Frontal cortex (tissue), 2 donors: ENCODE measurements around a stretch of chr3.

- RAMPAGE, long total RNA = no peak
Measured at GRCh38 chr3:11095921-11097209, 57.9 kb upstream of the HRH1 start.

DNA sequence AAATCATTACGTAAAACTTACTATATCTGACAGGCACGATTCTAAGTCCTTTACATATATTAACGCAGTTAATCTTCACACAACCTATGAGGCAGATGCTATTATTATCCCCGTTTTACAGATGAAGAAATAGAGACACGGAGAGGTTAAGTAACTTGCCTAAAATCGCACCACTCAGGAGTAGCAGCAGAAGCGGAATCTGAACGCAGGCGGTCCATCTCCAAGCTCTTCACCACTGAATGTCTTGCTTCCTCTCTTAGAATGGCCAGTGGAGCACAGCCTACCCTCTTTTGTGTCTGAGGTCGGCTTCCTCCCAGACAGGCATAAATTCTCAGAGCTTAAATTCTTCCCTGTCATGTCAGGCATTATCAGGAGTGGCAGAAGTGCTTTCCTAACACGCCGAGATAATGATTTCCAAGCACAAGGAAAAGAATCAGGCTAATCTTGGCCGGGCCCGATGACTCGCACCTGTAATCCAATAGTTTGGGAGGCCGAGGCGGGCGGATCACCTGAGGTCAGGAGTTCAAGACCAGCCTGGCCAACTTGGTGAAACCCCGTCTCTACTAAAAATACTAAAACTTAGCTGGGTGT is 30.0 kb downstream of the HRH1 start:
- RAMPAGE, long total RNA = no peak

GRCh38 chr3:11273198-11273607 is 1.0 kb downstream of the ATG7 start:
- RAMPAGE, long total RNA = no peak

- RAMPAGE, long total RNA = no peak
Measured at GRCh38 chr3:11304078-11304672, 32.0 kb downstream of the ATG7 start.

DNA sequence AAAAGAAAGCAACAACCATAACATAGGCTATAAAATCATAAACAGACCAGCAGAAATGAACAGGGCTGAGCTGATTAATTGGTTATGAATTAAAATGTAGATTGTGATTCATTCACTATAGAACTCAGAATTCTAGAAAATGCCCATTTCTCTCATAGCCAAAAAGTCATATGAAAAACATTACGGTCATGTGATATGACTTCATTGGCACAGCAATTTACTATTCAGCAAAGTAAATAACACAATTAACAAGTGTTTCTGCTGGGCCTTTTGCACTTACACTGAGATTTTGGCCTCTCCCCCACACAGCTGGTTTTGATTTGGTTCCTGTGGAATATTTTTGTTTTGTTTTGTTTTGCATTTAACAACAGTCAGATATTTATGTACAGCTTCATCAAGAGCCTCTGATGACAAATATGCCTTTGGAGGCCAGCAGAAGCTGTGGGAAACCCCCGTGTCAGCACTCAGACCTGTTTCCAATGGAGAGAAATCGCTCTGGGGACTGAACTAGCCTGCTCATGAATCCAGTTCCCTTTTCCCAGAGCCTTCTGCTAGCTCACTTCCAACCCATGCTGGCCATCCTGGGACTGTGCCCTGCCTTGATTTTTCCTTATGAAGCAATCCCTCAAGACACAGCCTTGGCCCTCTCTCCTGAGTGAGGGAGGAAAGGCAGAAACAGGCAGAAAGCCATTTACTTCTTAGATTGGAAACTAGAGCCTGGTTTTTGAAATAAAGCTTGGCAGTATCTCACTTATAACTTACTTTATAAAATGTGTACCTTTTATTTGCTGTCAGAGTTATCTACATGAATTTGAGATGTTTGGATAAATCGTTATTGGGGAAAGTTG is 161.9 kb downstream of the ATG7 start:
- RAMPAGE, long total RNA = no peak

DNA sequence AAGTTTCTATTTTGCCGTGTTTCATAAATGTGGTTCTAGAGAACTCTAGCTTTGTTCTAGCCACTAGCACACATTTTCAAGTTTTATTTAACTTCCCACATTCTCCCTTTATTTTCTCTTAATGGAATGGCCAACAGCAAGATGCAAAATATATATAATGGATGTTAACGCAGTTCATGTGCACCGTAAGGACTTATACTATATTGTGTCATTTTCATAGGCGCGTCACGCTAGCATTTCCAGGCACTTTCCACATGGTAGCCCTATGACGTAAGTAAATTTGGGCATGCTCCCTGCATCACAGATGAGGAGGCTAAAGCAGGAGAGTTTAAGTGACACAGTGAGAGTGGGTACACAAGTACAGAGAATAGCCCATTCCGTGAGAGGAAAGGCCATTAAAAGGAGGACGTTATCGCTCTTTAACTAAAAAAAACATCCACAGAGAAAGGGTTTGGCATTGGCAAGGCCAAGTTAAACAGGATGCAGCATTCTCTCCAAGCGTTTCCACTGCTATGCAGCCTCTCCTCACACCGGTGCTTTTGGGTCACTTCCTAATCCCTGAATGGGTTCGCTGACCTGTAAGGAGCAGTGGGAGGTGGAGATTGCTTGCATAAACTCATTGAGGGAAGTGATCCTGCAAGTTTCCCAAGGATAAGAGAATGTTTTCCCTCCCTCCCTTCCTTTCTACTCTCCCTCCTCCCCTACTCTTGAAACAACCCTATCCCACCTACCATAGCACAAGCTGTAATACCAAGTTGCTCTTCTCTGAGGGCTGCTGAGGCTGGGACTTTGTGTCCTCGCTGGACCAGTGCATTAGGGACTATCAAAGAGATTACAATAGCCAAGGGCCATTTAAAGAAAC is 147.7 kb downstream of the VGLL4 start:
- RAMPAGE, long total RNA = no peak

DNA sequence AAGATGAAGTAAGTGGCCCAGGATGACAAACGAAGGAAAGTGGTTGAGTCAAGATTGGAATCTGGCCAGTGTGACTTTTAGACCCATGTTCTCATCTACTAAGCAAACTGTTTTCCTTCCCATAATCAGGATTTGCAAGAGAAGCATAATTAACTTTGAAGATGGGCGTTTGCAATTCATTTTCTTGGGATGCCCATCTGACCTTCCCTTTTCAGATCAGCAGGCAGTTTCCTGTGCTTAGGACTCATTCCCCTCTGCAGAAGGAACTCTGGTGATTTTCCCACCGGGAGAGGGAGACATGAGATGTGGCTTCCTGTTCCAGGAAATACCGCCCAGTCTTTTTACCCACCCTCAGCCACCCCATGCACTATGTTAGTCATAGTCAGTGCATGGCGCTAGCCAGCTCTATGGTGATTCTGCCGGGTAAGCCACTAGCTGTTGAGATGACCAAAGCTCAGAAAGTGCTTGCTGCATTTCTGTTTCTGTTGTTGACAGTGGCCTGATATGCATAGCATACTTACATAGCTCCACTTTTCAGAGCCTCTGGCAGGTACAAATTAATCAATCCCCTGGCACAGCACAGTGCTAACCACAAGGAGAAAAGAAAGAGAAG is 129.4 kb downstream of the VGLL4 start:
- RAMPAGE, long total RNA = no peak

- RAMPAGE, long total RNA = no peak
Measured at GRCh38 chr3:11523168-11524101, 120.3 kb downstream of the VGLL4 start.

- RAMPAGE, long total RNA = no peak
Measured at GRCh38 chr3:11529709-11530592, 113.8 kb downstream of the VGLL4 start.

DNA sequence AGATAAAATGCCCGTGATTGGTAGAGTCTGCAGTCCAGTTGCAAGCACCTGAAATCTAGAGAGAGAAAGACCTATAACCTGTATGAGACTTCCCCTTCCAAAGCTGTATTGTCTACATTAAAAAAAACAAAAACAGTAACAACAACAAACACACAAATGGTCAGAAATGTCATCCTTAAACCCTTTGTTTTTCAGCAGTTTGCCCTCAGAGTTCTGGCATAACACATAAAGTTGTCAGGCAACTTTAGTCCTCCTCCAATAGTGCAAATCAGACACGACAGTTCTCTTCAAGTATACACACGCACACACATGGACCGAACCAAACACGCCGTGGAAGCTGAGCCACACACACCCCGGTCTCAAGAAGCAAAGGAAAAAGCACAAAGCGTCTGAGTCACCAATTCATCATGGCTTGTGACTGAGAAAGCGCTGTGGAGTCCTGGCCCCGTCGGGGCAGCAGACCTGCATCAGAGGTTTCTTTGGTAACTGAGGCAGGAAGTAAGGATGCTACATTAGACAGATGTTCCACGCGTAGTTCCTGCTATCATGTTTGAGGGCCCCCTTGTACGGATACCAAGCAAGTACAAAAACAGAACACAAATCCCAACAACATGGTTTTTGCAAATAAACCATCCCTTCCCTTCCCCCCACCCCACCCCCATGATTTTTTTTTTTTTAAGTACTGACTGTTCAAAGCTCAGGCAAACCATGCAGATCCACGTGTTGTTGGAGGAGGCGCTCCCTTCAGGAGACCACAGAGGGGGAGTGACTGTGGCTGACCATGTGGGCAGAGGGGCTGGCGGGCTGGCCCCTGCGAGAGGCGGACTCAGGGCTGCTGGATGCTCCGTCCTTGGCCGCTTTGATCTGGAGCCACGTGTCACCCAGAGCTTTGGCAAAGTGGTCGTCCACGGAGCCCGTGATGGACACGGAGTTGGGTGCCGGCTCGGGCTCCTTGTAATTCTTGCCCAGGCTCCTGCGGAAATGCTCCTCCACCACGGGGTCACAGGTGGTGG is 85.6 kb downstream of the VGLL4 start:
- RAMPAGE, long total RNA = no peak

DNA sequence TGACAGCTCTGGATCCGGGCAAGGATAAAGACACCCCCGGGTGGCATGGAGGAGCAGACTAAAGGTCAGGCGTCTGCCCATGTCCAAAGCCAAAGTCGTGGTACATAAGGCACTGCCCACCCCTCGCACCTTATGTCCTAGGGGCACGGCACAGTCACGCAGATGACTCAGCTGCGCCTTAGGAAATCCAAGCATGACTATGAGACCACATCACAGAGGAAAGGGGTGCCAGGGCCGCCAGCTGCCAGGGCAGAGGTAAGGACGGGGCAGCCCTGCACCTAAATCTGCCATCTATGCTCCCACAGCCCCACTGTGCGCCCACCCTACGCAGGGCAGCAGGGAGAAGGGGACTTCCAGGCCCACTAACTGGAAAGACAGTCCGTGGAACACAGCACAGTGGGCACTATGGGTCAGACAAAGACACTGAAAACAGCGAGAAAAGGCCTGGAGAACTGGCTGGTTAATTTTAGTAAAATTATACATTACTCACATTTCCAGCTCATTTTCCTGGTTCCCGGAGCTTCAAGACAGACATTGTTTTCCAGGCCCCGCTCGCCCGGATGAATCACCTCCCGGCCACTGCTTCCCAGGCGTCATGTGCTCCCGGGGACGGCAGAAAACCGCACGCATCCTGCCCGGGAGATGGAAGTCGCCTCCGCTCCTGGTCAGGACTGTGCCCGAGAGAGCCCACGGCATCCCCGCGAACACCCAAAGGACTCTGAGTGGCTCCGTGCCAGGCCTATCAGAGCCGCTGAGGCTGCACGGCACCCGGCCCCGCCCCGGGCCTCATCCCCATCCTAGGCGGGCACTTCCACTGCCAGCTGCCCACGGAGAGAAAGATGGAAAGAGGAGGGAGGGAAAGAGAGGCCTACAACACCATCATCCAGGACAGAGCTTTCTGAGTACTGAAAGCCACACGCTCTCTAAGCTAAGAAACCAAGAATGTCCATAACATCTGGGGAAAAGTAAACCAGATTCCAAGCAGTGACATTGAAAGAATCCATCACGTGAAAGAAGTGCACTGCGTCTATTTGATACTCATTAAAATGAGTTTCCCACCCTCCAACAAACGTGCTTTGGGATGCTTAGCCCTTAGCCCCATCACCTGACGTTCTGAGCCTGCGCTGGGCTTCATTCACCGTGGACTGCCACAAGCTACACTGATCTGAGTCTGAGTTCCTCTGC is 75.2 kb downstream of the VGLL4 start:
- RAMPAGE, long total RNA = no peak

DNA sequence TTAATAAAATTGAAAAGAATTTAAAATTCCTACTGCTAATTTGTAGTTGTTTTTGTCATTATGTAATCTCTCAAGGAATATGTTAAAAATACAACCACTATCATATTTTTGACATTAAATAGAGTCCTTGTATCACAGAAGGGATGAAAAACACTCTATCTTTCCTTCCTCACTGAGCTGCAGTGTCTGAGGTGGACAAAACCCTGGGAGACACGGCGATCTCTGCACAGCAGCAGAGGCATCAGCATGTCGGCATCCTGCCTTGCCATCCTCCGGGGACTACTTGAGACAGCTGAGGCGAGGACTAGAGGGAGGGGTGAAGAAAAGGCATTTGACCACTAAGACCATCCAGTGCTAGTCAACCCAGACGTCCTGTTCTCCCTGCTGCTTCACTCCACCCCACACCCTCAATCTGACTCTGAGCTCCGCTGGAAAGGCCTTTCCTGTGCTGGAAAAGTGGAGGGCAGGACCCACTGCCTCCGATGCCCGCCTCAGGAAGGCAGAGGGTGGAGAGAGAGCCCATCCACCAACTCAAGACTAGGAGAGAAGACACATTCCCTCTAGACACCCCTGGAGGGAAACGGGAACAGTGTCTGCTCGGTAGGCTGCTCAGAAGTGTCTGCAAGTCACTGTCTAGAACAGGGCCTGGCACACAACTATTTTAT is 67.3 kb downstream of the VGLL4 start:
- RAMPAGE, long total RNA = no peak

GRCh38 chr3:11609963-11610794 is 33.5 kb downstream of the VGLL4 start:
- RAMPAGE, long total RNA = no peak

GRCh38 chr3:11640147-11640502 is 3.6 kb downstream of the VGLL4 start:
- RAMPAGE, long total RNA = no peak

GRCh38 chr3:11911218-11911661 is 64.6 kb upstream of the TAMM41 start:
- RAMPAGE, long total RNA = no peak

- RAMPAGE, long total RNA = no peak
Measured at GRCh38 chr3:12142907-12143289, 15.8 kb downstream of the TIMP4 start.

- RAMPAGE, long total RNA = no peak
Measured at GRCh38 chr3:12155691-12156336, 2.9 kb downstream of the TIMP4 start.

GRCh38 chr3:12193222-12193955 is 34.7 kb upstream of the TIMP4 start:
- RAMPAGE, long total RNA = no peak

DNA sequence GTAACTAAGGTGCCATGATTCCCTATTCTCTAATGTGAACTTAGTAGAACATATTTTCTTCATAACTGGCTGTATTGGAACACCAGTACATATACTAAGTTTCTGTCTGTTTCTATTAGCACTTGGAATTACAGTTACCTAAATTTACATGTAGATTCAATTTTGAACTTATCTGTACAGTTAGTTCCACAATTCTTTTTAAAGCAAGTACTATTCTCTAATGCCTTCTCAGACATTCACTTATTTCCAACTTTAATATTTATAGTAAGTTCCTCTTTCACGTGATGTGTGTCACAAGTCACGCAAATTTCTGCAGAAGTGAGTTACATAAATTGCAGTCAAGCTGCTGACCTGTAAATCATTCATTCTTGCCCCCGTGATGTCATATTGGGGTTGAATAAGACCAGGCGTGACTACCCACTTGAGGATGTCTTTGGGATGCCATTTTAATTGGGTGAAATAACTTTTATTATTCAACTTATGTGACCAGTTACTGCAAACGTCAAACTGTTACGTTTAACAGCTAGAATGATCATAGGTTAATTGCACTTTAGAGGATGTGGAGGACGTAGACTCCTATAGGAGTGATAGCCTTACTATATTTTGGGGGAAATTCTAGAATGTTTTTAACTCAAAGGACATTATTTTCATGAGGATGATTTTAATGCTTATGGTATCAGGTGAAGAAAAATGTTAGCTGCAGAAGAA is 15.1 kb downstream of the PPARG start:
- RAMPAGE, long total RNA = no peak

DNA sequence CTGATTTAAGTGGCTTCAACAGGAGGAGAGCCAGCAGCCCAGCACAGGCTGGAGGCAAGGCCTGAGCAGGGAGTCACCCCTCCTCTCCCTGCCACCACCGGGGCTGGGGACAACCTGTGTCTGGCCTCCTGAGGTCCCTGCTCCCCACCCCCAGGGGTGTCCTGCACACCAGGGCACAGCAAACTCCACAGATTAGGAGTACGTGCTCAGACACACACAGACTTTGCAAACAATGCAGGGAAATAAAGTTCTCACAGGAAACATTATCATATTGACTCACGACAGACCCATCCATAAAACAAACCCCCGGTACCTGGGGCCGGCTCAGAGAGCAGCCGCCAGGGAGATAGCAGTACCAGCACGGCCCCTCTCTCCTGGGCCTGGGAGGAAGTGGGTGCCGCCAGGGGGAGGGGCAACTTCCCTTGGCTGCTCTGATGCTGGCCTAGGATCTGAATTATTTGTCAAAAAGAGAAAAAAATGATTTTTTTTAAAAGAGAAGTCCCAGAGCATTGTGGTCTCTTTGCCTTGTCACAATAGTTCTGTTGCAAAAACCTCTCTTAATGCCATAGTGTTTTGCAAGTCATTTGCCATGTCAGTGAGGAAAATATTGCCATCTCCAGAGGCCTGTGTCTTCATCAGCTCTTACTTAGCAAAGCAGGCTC is 21.9 kb upstream of the TSEN2 start:
- RAMPAGE, long total RNA = no peak